A549 (cell line): ENCODE data around the genes LARS2, CXCR6, CCR2 and ALS2CL.

DNA sequence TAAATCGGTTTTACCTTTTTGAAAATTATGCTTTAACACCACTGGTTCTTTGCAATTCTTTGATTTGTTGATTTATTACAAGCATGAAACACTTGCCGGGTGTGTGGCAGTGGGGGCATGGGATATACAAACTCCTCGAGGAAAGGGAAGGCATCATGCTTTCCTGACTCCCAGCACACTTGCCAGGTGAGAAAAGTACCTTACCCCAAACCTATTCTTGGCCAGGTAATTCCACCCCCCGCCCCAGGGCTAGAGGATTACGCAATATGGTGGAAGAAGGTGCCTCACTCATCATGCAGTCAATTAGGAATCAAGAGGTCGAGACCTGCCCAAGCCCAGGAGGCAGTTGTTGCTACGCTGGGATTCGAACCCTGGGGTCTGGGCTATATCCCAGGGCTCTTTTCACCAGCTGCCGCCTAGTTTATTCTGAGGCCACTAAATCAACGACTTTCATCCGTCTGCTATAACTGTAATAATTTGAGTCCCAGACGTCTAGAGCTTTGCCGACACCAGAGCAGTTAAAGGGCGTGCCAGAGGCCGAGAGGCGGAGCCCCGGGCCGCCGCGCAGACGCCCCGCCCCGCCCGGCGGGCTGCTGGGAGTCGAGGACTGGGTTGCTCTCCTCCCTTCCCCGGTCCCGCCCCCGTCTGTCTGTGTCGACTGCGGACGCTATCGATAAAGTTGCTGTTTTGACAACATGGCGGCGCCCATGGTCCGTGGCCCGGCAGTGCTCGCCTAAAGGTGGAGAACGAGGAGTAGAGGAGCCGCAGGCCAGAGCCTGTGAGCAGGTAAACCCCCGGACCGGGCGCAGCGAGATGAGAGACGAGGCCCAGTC is at the start of gene LARS2:
TSS of gene LARS2 (plus strand) at position 682 of the 833 bp plus-strand sequence.
- PRO-cap: bidirectional peak, plus-strand start at position 724 of the sequence, minus-strand start at position 520 of the sequence
CAGE:
- cytosol, long polyA plus RNA: no peak
- long polyA plus RNA: start-site peak on the plus strand centred at position 686 of the sequence, 102 bp wide, 253 and 88 reads in 2 replicates
- nucleus, long polyA plus RNA: start-site peak on the plus strand centred at position 678 of the sequence, 145 bp wide, 84 and 54 reads in 2 replicates

GRCh38 chr3:45464408-45464889 is 76.1 kb downstream of the LARS2 start:
- PRO-cap: no peak
CAGE:
- cytosol, long polyA plus RNA: no peak
- long polyA plus RNA: no peak
- nucleus, long polyA plus RNA: no peak

GRCh38 chr3:45590799-45591196 is 3.8 kb upstream of the LIMD1 start:
- PRO-cap: no peak
CAGE:
- cytosol, long polyA plus RNA: no peak
- long polyA plus RNA: no peak
- nucleus, long polyA plus RNA: no peak

GRCh38 chr3:45595404-45596215 is 1.1 kb downstream of the LIMD1 start:
- PRO-cap: no peak
CAGE:
- cytosol, long polyA plus RNA: no peak
- long polyA plus RNA: no peak
- nucleus, long polyA plus RNA: no peak

DNA sequence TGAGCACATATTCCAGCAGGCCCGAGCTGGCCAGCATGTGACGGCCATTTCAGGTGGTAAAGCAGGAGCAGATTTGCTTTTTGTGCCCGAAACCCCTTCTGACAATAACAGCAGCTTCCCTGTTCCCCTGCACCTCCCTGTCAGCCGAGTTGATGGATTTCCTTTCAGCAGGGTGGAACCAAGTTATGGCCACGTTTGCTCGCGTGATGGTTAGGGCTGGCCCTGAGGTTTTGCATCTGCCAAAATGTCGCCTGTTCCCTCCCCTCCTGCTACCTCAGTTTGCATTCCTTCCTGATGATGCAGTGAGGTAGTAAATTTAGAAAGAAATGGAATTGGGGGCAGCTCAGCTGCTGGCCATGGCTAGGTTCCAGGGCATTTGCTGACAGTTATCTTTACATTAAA is 13.2 kb downstream of the LIMD1 start:
- PRO-cap: no peak
CAGE:
- cytosol, long polyA plus RNA: no peak
- long polyA plus RNA: no peak
- nucleus, long polyA plus RNA: no peak

DNA sequence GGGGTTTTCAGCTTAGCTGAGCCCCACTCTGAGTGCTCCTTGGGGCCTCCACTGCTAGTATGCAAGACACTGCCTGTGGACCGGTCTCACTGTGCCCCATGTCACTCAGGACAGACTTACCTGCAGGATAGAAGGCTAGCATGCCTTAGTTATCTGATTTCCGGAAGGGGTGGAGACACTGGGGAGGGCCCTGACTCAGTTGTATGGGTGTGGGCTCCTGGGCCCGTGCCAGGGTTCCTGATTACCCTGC is 4.3 kb upstream of the SLC6A20 start:
- PRO-cap: no peak
CAGE:
- cytosol, long polyA plus RNA: no peak
- long polyA plus RNA: no peak
- nucleus, long polyA plus RNA: no peak

- PRO-cap: no peak
CAGE:
- cytosol, long polyA plus RNA: no peak
- long polyA plus RNA: no peak
- nucleus, long polyA plus RNA: no peak
These were observed 21.8 kb upstream of the SLC6A20 start for GRCh38 chr3:45817975-45818635.

DNA sequence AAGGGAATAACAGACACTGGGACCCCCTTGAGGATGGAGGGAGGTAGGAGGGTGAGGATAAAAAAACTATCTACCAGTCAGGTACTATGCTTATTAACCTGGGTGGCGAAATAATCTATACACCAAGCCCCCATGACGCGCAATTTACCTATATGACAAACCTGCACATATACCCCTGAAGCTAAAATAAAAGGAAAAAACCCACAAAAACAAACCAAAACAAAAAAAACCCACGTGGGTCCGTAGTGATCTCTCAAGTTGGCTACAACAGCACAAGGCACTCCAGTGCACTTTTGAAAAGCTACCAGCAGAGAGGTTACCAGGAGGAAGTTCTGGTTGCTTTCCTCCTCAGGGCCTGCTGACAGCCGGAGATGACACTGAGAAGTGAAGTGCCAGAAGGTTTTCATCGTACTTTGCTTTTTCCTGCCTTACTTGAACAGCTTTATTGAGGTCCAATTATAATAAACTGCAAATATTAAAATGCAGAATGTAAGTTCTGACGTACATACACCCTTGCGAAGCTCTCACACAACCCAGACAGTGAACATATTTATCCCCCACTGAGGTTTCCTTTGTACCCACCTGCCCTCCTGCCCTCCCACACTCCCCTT is 6.3 kb downstream of the CCR9 start:
- PRO-cap: no peak
CAGE:
- cytosol, long polyA plus RNA: no peak
- long polyA plus RNA: no peak
- nucleus, long polyA plus RNA: no peak

DNA sequence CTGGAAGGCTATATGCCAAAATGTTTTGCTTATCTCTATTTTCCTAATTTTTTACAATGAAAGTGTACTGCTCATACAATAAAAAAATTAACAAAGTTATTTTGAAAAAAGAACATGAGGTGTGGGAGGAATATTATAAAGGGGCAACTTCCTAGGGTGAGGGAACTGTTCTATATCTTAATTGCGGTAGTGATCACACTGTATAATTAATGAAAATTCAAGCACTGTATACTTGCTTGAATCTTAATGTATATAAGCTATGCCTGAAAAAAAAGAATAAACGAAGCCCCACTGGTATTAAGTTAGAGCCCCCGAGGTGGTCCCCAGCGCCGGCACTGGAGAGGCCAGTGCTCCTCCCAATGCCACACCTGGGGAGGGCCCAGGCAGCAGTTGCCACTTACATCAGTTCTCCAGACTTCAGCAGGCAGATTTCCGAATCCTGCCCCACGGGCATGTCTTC is 7.2 kb upstream of the CXCR6 start:
- PRO-cap: no peak
CAGE:
- cytosol, long polyA plus RNA: no peak
- long polyA plus RNA: no peak
- nucleus, long polyA plus RNA: no peak

- PRO-cap: no peak
CAGE:
- cytosol, long polyA plus RNA: no peak
- long polyA plus RNA: no peak
- nucleus, long polyA plus RNA: no peak
These were observed at the start of gene CXCR6 for GRCh38 chr3:45942885-45943615. CXCR6 (plus strand) TSS chr3:45943464.

DNA sequence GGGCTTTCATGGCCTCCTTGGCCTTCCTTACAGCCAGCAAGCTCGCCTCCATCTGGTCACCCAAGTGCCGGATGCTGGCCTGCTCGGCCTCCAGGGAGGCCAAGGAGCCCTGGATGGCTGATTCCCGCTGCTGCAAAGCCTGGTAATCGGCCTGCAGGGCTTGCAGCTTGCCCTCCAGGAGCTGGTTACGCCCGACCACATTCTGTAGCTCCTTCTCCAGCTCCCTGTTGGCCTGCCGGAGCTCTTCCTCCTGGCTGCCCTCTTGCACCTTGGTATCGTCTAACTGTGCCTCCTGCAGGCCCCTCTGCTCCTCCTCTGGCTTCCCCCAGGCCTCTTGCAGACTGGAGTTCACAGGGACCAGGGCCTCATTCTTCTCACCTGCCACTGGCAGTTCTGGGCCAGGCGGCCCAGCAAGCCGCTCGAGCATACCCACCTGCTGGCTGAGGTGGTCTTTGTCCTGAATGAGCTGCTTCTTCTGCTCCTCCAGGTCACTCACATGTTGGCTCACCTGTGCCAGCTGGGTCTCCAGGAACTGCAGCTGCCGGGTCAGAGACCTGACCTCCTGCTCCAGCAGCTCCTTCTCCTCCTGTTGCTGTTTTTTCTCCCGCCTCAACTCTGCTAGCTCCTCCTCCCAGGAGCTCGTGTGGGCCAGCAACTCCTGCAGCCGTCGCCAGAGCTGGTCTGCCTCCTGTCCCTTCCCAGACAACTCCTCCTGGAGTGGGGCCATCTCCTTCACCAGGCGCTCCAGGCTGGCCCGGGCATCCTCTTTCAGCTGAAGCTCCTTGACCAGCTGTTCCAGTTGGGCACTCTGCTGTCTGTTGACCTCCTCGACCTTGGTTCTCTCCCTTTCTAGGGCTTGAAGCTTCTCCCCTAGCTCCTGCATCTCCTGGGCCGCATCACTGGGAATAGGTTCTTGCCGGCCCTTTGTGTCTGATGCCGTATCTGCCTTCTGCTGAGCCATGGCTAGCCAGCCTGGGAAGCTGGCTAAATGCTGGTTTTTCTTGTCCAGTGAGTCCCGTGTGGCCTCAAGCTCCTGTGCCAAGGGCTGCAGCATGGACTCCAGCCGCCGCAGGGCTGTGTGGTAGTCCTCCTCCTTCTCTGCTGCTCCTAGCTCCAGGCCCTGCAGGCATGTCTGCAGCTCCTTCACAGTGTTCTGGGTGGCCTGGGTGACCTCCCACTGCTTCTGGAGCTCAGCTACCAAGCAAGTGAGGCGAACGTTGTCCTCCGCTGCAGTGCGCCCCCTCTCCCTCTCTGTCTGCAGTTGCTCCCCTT is 24.4 kb downstream of the CXCR6 start:
- PRO-cap: no peak
CAGE:
- cytosol, long polyA plus RNA: no peak
- long polyA plus RNA: no peak
- nucleus, long polyA plus RNA: no peak

GRCh38 chr3:46353942-46354294 is at the start of gene CCR2:
CCR2 (plus strand) TSS chr3:46354111.
- PRO-cap: no peak
CAGE:
- cytosol, long polyA plus RNA: no peak
- long polyA plus RNA: no peak
- nucleus, long polyA plus RNA: no peak

DNA sequence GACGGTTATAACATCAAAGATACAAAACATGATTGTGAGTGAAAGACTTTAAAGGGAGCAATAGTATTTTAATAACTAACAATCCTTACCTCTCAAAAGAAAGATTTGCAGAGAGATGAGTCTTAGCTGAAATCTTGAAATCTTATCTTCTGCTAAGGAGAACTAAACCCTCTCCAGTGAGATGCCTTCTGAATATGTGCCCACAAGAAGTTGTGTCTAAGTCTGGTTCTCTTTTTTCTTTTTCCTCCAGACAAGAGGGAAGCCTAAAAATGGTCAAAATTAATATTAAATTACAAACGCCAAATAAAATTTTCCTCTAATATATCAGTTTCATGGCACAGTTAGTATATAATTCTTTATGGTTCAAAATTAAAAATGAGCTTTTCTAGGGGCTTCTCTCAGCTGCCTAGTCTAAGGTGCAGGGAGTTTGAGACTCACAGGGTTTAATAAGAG is 435 bp downstream of the CCR5 start:
- PRO-cap: no peak
CAGE:
- cytosol, long polyA plus RNA: no peak
- long polyA plus RNA: no peak
- nucleus, long polyA plus RNA: no peak

- PRO-cap: no peak
CAGE:
- cytosol, long polyA plus RNA: no peak
- long polyA plus RNA: no peak
- nucleus, long polyA plus RNA: no peak
These were observed 3.4 kb downstream of the CCR5 start for GRCh38 chr3:46374092-46374612.

DNA sequence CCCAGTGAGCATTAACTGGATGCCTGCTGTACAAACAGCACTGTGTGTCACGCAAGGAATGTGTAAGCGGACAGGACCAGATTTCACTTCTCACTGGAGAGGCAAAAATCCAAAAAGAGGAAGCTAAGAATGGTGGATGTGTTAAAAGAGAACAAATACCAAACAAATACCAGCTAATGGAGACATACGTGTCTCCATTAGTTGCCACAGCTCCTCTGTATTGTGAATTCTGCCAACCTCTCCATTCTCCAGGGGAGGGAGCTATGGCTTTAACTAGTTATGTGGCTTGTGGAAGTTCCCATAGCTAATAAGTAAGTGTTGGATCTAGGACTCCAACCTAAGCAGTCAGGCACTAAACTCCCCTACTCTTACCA is 2.6 kb downstream of the LTF start:
- PRO-cap: no peak
CAGE:
- cytosol, long polyA plus RNA: no peak
- long polyA plus RNA: no peak
- nucleus, long polyA plus RNA: no peak

- PRO-cap: no peak
CAGE:
- cytosol, long polyA plus RNA: no peak
- long polyA plus RNA: no peak
- nucleus, long polyA plus RNA: no peak
These were observed 8.1 kb downstream of the RTP3 start for GRCh38 chr3:46505784-46506317.

DNA sequence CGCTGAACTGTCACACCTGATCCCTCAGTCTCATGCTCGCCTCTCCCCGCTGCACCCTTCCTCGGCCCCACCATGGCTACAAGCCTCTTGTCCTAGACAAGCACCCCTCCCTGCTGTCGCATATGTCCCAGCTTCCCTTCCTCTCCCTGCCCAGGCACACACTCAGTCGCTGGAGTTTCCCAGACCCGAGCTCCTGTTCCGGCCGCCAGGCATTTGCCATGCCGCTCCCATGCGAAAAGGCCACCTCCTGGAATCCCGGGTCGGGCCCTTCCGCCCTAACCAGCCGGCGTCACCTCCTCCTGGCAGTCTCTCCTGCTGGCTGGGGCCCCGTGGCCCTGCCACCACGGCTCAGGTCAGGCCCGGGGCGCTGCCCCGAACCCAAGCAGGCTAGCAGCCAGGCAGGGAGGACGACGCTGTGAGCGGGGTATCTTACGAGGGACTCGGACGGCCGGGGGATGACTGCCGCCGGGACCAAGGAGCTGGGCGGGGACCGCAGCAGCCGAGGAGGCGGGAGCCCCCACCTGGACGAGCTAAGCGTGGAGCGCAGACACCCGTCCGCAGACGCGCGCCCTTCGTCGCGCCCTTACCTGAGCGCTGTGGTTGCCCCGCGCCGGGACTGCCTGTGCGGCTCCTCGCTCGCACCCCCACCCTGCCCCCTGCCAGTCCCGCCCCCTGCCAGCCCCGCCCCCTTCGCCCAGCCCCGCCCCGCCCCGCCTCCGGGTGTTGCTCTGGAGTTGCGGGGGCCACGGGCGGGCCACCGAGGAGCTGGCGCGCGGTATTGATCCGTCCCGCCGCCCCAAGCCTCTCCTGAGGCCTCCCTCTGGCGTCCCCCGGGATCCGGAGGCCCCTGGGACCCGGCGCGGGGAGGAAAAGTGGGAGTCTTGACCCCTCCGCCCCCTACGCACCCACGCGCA is at the start of gene ALS2CL:
TSS of gene ALS2CL (minus strand) at position 624 of the 914 bp plus-strand sequence.
- PRO-cap: unidirectional peak, minus-strand start at position 598 of the sequence
CAGE:
- cytosol, long polyA plus RNA: no peak
- long polyA plus RNA: no peak
- nucleus, long polyA plus RNA: no peak

- PRO-cap: no peak
CAGE:
- cytosol, long polyA plus RNA: no peak
- long polyA plus RNA: no peak
- nucleus, long polyA plus RNA: no peak
These were observed 51.5 kb downstream of the MYL3 start for GRCh38 chr3:46811634-46812340.

DNA sequence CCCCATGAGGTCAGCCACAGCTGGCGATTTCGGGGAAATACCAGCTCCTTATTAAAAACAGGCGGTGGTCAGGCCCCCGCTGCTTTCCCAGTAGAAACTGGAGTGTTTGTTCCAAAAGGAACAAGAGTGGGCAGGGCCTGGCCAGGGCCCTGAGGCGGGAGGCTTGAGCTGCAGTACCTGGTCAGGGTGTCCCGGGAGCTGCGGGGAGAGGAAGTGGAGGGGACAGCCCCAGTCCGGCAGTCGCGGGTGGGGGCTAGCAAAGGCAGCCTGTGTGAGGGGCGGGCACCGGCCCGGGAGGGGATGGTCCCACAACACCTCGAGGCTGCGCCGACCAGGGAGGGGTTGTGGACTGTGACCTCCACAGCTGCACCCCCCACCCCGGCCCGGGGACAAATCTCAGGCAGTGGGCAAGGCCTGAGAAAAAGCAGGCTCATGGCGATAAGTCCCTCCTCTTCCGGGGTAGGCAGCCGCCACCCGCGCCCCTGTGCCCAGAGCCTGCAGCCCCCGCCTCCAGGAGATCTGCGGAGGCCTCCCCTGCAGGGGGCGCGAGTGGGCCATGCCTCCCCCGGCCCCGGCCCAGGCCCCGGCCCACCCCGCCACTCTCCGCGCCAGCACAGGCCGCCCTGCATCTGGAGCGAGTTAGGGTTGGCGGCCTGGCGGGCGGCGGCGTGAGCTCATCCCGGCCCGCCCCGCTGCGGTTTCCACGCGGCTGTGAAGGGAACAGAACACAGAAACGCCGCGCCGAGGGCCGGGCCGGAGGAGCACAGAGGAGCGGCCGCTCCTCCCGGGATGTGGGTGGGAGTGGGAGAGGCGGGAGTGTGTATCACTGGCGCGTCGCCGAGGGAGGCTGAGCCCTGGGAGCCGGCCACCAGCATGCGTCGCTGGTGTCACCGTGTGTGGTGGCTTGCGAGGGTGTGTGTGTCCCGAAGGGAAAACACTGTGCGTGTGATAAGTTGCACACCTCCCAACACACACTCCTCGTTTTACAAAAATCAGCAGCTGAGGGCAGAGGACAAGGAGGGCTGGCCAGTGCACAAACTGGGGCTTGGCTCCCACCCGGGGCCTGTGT is 17.4 kb downstream of the MYL3 start:
- PRO-cap: no peak
CAGE:
- cytosol, long polyA plus RNA: no peak
- long polyA plus RNA: no peak
- nucleus, long polyA plus RNA: no peak

GRCh38 chr3:46955686-46956534 is 20.6 kb downstream of the CCDC12 start:
- PRO-cap: no peak
CAGE:
- cytosol, long polyA plus RNA: no peak
- long polyA plus RNA: no peak
- nucleus, long polyA plus RNA: no peak